AG04450 (cell line): ENCODE measurements around a stretch of chr7.

GRCh38 chr7:15464098-15464310 is 97.8 kb downstream of the AGMO start:
- CAGE, long polyA plus RNA: no peak
- RRBS: no CpG with 5 or more reads among the region's 1 CpG

- CAGE, long polyA plus RNA: no peak
- RRBS: no CpG with 5 or more reads among the region's 5 CpGs
These were observed 2.5 kb downstream of the MEOX2 start for GRCh38 chr7:15683950-15684415.

DNA sequence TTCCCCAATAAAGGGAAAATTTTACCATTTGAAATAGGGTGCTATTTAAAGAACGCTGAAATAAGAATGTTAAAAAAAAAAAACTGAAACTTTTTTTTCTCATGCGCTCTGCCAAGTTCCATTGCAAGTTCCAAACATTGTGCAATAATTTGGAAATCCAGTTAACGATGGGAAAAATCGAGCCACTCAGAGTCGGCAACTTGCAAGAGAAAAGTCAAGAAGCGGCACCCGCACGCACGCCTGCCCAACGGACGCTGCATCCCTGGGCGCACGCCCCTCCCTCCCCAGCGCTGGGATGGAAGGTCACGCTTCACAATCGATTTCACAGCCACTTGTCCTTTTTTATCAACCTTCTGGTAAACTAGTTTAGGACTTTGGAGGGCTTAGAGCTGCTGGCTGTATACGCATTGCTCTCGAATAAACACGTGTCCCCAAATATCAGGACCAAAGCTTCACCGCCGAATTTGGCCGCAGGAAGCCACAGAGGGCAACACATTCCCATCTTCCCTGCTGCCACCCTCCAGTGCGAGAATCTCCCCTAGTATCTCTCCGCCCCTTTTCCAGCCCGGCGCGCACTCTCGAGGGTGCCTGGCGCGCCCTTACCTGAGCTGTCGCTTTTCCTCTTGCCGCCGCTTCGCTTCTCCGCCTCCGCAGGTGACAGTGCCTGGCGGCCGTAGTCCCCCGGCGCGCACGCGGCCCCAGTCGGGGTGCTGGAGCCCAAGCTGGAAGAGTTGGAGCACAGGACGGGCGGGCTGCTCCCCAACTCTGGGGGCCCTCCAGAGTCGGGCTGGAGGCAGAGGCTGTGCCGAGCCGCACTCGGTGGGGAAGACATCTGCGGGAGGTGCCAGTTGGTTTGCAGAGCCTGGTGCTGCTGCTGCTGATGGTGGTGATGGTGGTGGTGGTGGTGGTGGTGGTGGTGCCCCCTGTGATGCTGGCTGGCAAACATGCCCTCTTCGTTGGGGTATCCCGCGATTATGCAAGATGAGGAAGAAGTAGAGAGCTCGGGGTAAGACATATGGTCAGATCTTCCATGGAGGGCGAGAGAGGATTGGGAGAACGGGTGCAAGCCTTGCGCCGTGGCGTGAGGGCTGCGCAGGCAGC is 850 bp downstream of the MEOX2 start:
- CAGE, long polyA plus RNA: no peak
- RRBS: 1% methylated on average over 10 of the region's 61 CpGs

GRCh38 chr7:16268443-16269099 is 152.8 kb downstream of the CRPPA start:
- CAGE, long polyA plus RNA: no peak
- RRBS: no CpG with 5 or more reads among the region's 6 CpGs

GRCh38 chr7:16661867-16662270 is 15.9 kb downstream of the BZW2 start:
- CAGE, long polyA plus RNA: no peak
- RRBS: no CpG with 5 or more reads among the region's 1 CpG

GRCh38 chr7:16734124-16734657 is 19.4 kb upstream of the TSPAN13 start:
- CAGE, long polyA plus RNA: no peak
- RRBS: no CpG with 5 or more reads among the region's 5 CpGs

- CAGE, long polyA plus RNA: no peak
- RRBS: no CpG with 5 or more reads among the region's 13 CpGs
These were observed 31.2 kb downstream of the AGR3 start for GRCh38 chr7:16850523-16851044.

DNA sequence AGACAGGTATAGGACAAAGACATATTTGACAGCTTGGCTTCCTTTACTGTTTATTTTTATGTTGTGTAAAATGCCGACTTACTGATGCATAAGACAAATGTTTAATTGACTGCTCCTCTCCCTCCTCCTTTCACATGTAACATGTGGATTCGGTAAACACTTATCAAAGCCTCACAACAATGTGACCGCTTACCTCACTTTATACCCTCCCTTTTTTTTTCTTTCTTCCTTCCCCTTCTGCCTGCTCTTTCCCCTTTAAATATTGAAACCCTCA is 48.1 kb upstream of the AGR3 start:
- CAGE, long polyA plus RNA: no peak
- RRBS: no CpG with 5 or more reads among the region's 3 CpGs

DNA sequence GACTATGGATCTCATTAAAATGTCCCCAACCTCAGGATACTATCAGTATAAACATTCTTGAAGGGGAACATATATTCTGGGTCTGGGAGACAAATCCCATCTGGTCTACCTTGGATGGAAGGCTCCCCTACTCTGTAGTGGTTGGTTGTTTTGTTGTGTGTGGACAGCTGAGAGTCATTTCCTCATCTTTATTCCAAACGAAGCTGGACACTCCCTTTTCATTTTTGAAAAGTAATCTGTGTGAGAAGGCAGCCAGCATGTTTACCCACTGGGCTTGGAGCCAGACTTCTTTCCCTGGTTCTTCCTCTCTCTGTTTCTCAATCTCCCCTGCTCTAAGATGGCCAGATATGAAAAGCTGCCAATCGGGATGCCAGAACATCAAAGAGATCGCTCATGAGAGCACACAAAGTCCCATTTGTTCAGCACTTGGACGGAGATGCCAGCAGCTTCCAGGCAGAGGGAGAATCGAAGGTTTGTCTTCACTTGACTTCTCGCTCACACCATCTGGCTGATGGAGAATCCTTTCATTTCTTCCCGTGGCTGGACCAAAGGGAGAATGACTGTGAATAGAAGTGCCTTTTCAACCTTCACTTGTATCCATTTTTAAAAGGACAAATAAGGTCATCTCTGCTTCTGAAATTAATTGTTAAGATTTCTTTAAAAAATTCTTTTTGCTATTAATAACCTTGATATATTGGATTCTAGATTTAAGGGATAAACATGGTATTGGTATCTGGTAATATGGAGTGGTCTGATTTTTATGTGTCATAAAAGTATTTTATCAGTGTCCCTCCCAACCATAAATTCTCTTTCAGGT is 108.2 kb upstream of the AGR3 start:
- CAGE, long polyA plus RNA: no peak
- RRBS: no CpG with 5 or more reads among the region's 7 CpGs

DNA sequence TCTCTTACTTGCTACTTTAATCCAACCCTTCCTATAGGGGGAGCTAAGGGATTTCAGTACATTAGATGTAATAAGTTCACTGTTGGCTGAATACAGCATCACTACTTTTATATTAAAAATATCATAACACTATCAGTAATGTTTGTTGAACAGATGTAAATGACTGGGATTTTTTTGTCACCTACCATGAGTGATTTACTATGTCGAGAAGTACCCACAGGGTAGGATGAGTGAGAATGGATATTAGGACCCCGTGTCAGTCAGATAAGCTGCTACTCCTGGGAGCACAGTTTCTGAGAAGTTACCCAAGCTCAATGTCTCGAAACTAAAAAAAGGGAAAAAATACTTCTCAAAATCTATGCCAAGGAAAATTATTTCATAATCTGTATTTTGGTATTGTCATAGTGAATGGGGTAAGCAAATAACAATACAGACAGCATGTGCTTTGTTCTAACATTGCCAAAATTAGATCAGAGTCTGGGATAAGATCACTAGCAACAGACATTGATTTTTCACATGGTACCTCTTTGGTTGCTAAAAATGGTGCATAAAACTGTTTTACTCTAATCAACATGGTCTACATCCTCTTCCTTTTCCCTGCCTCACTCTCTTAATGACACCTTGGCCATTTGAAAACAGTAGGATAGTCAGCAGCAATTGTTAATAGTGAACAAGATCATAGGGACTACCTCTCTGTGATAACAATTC is 127.6 kb upstream of the AGR3 start:
- CAGE, long polyA plus RNA: no peak
- RRBS: no CpG with 5 or more reads among the region's 3 CpGs

GRCh38 chr7:17097748-17098462 is 200.5 kb upstream of the AHR start:
- CAGE, long polyA plus RNA: no peak
- RRBS: no CpG with 5 or more reads among the region's 6 CpGs

DNA sequence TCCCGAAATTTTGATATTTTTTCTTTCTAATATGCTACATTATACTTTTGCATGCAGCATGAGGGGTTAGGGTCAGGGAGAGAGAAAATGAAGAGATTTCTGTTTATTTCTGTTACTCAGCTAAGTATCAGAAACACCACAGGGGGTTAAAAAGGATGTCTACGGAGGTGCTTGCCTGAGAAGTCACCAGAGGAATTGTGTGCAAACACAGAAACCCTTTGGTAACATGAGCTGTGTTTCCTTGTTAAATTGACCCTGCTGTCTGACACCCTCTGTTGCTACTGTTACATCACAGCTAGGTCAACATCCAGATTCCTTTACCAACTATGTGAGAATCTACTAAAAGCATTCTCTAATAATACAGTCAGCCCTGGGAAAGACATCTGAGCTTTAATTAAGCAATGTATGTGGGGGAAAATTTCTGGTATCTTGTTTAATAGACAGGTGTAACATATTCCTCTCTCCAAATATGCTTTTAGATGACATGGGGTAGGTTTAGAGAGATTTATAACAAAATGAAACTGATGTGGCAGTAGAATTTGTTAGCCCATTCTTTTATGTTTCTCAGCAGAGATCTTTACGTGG is 168.1 kb upstream of the AHR start:
- CAGE, long polyA plus RNA: no peak
- RRBS: no CpG with 5 or more reads among the region's 3 CpGs

- CAGE, long polyA plus RNA: no peak
- RRBS: no CpG with 5 or more reads among the region's 3 CpGs
These were observed 22.2 kb downstream of the AHR start for GRCh38 chr7:17320562-17321153.

DNA sequence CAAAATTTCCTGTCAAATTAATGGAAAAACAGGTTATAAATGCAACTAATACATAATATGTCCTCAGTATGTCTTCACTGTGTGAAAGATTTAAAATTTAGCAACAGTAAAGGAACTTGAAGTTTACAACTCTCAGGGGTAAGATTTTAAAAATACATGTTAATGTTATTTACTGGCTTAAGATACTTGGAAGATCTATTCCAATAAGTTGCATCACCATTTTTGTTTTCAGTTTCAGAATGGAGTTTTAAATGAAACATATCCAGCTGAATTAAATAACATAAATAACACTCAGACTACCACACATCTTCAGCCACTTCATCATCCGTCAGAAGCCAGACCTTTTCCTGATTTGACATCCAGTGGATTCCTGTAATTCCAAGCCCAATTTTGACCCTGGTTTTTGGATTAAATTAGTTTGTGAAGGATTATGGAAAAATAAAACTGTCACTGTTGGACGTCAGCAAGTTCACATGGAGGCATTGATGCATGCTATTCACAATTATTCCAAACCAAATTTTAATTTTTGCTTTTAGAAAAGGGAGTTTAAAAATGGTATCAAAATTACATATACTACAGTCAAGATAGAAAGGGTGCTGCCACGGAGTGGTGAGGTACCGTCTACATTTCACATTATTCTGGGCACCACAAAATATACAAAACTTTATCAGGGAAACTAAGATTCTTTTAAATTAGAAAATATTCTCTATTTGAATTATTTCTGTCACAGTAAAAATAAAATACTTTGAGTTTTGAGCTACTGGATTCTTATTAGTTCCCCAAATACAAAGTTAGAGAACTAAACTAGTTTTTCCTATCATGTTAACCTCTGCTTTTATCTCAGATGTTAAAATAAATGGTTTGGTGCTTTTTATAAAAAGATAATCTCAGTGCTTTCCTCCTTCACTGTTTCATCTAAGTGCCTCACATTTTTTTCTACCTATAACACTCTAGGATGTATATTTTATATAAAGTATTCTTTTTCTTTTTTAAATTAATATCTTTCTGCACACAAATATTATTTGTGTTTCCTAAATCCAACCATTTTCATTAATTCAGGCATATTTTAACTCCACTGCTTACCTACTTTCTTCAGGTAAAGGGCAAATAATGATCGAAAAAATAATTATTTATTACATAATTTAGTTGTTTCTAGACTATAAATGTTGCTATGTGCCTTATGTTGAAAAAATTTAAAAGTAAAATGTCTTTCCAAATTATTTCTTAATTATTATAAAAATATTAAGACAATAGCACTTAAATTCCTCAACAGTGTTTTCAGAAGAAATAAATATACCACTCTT is 44.7 kb downstream of the AHR start:
- CAGE, long polyA plus RNA: no peak
- RRBS: no CpG with 5 or more reads among the region's 5 CpGs

GRCh38 chr7:17500779-17501137 is 202.3 kb downstream of the AHR start:
- CAGE, long polyA plus RNA: no peak

DNA sequence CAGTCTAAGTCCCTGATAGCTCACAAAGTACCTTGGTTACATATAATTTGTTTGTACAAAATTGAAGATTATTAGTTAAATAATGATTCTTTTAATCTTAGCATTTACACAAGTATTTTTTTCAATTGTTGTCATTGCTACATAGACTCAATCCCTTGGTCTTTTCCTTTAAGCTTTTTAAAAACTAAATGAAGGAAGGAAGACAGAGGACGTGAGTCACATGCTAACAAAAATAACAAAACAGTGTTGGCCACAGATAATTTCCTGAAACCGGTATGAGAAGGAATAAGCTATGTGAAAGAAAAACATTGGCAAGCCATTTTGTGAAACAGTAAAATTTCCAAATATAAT is 222.9 kb downstream of the AHR start:
- CAGE, long polyA plus RNA: no peak
- RRBS: no CpG with 5 or more reads among the region's 2 CpGs

DNA sequence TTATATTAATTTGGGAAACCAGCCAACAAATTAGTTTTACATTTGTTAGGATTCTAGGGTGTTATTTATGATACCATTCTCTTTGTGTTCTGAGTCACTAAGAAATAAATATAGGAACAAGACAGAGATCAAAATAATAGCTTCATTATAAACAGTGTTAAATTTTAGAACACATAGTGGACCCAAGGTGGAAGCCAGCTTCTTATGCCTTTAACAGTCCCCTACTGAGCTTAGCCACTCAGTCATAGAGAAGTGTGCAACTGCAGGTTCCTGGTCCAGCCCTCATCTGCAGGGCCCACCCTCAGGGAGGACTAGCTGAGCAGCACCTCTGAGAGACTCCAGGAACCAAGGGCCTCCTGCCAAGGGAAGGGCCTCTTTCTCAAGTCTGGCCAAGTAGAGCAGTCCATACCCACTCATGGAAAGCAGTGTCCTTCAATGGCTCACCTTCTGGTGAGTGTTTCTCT is 173.6 kb upstream of the PRPS1L1 start:
- CAGE, long polyA plus RNA: no peak

DNA sequence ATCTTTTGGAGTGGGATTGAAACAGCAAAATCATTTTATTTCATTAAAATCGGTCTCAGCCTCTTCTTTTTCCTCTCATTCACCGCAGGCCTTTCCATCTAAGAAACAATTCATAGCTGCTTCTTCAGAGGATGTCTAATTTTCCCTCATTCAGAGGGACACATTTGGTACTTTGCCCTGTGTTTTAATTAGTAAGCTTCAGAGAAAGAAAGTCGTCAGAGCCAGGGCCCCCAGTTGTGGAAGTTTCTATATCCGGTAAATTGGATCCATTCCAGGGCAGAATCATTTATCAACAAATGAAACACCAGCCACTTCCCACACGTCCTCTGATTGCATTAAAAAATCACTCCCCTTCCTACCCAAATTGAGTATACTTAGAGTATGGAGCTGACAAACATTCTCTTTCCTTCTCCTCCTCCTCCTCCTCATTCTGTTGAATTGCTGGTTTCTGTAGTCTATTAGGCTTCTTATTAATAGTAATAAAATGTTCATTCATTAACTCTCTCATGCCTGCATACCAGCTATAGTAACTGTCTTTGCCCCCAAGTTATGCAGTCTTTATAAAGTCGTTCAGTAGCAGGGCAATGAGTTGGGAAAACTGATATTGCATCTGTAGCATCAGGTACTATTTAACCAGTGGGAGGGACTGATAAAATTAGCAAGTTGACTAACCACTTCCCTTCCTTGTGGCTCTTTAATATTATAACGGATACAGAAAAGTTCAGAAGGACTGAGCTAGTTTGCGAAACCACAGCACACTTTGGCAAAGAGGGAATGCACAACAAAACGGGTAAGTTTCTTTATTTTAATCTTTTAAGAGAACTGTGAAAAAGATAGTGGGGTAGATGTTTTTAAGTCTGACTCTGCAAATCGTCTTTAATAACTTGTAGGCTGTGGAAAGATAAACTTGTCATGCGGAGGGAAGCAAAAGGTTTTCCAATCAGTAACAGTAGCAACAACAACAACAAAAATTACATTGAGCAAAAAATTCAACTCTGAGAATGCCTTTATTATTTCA is 205.5 kb upstream of the HDAC9 start:
- CAGE, long polyA plus RNA: no peak
- RRBS: no CpG with 5 or more reads among the region's 11 CpGs

DNA sequence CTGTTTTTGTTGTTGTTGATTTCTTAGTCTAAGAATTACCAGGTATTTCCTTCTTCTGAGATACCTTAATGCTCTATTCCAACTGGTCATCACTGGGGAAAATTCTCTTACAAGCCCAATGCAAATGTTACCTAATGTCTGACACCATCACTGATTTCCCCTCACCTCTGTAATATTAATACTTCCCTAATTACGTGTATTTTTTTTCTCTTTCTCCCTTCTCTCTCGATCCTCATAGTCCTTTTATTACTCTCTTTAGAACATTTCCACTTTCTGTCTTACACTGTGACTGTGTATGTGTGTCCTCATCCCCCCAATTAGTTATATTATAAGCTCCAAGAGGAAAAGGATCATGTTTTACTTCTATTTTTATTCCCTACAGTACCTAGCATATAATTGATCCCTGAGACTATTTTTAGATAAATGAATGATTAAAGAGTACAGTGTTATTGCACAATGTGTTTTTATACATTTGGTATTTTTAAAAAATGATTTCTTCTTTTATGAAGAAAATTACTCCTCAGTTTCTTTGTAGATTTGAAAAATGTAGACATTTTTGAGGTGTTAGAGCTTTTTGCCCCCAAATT is 14.1 kb downstream of the HDAC9 start:
- CAGE, long polyA plus RNA: no peak
- RRBS: no CpG with 5 or more reads among the region's 2 CpGs

DNA sequence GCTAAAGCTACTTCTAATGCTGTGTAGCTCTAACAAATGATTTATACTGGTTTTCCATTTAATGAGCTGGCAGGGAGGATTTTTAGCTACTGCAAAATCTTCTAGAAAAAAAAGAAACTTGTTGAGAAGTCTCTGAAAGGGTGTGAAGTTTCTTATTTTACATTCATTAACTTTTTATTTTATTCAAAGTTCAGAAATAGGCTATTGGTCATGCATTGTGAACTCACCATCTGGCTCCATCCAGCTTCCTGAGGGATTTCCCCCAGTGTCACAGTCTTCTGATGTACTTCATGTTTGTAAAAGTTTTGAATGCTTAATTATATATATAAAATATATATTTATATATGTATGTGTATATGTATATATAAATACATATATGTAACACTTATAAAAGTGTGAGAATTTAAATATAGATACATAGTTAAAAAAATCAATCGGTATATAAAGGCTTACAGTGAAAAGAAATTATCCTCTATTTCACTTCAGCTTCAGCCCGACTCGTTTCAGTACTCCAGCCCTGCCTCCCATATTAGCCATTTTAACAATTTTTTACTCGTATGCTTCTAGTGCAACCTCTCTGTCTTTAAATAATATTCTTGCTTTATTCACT is 35.0 kb downstream of the HDAC9 start:
- CAGE, long polyA plus RNA: no peak
- RRBS: no CpG with 5 or more reads among the region's 4 CpGs